IMR-90 (cell line): ENCODE data around the genes BEX3, TMSB15B, H2BW1 and PWWP3B.

GRCh38 chrX:102155162-102155709 lies 541 bp downstream of the BEX5 start:
- RRBS: 27% methylated on average over 4 of the region's 22 CpGs
CAGE:
- cytosol, long polyA plus RNA: no peak
- long polyA plus RNA: no peak
- nucleus, long polyA plus RNA: no peak

DNA sequence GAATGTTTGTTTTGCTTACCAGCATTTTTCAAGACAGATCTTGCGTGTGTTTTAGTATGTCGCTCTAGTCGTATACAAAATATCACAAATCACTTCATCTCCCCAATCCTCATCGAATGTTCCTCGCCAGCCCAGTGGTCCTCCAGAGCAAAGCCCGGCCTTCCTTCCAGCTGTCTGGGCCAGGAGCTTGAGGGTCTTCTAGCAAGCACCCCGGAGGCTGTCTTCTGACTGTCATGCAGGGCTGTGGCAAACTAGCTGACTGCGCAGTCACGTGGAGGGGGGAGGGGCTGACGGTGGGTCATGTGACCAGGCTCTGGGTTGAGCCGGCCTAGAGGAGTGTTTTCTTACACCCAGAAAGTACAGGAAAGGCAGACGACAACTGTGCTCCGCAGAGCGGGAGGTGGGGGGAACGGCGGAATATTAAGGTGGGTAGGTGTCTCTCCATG lies 8.4 kb downstream of the GPRASP1 start:
- RRBS: 12% methylated on average over 2 of the region's 16 CpGs
CAGE:
- cytosol, long polyA plus RNA: no peak
- long polyA plus RNA: no peak
- nucleus, long polyA plus RNA: no peak

DNA sequence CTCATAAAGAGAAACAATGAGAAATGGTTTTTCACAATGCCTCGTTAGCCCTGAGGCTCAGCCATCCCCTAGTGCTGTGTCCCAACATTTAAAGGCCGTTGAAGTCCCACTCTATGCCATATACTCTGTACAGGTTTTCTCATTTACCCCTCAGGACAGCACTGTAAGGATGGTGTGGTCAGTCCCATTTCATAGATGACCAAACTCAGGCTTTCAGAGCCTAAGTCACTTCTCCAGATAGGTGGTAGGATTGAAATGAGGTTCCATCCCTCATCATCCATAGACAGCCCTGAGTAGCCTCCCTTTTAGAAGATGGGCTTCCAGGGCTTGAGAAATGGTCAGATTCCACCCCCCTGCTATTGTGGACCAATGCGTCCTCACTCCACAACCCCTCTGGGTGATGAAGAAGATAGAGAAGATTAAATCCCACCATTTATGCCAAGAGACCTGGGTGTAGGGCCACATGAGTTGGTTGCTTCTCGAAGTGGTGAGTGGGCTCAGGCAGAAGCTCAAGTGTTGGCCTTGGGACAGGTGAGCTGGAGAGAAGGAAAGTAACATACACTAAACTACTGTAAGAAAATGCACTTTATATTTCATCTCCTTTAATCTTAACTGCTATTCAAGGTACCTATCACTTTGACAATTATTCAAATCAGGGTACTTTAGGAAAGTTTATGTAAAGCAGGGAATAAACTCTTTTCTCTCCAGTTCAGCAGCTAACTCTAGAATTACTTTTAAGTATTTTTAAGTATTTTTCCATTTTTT lies 30.8 kb upstream of the RAB40AL start:
- RRBS: no CpG with 5 or more reads among the region's 4 CpGs
CAGE:
- cytosol, long polyA plus RNA: no peak
- long polyA plus RNA: no peak
- nucleus, long polyA plus RNA: no peak

DNA sequence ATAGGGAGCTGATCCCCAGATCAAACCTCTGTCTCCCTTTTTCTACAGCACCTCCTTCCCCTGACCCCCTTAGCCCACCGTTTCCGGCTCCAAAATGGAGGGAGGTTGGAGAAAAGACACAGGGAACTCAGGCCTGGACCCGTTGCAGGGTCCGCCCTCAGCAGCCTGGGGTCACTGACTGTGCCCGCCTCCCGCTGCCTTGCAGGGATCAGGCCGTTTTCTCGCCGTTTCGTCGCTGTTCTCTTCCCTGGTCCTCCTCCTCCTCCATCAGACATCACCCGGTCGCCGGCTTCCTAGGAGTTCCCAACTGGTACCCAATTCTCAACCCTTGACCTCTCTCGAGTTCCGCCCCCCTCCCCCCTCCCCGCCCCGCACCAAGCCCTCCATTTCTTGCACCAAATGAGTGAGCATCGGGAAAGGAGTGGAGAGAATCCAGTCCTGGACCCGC lies 585 bp downstream of the TCEAL5 start:
- RRBS: no CpG with 5 or more reads among the region's 20 CpGs
CAGE:
- cytosol, long polyA plus RNA: no peak
- long polyA plus RNA: no peak
- nucleus, long polyA plus RNA: no peak

- RRBS: no CpG with 5 or more reads among the region's 40 CpGs
CAGE:
- cytosol, long polyA plus RNA: start-site peak on the plus strand at chrX:103376483-103376591, 2,868 and 4,417 reads in 2 replicates
- long polyA plus RNA: start-site peak on the plus strand at chrX:103376480-103376592, 2,853 and 3,159 reads in 2 replicates
- nucleus, long polyA plus RNA: start-site peak on the plus strand at chrX:103376492-103376592, 1,453 and 919 reads in 2 replicates
These were observed at the start of gene BEX3 for GRCh38 chrX:103375923-103376698. Gene BEX3 (plus strand): TSS chrX:103376538.

DNA sequence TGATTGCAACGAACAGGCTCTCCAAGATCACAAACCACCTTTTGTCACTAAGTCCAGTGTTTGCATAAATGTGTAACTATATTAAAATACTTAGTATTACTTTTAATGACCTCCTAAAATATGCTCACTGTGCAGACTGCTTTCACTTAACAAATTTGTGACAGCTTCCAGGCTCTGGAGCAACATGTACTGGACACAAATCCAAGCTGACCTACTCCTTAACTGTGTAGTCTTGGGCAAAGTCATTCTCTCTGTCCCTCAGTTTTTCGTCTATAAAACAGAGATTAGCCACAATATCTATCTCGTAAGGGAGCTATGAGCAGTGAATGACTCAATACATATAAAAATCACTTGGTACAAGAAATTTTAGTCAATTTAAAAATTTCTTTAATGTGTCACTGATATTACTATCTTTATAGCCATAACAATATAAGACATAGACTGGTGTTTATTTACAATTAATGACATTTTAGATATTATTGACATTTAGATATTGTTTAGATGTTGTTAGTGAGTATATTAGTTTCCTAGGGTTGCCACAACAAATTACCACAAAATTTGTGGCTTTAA lies 20.5 kb upstream of the RAB40A start:
- RRBS: no CpG with 5 or more reads among the region's 3 CpGs
CAGE:
- cytosol, long polyA plus RNA: no peak
- long polyA plus RNA: no peak
- nucleus, long polyA plus RNA: no peak

- RRBS: no CpG with 5 or more reads among the region's 5 CpGs
CAGE:
- cytosol, long polyA plus RNA: no peak
- long polyA plus RNA: no peak
- nucleus, long polyA plus RNA: no peak
These were observed 668 bp upstream of the TCEAL4 start for GRCh38 chrX:103584595-103585098.

DNA sequence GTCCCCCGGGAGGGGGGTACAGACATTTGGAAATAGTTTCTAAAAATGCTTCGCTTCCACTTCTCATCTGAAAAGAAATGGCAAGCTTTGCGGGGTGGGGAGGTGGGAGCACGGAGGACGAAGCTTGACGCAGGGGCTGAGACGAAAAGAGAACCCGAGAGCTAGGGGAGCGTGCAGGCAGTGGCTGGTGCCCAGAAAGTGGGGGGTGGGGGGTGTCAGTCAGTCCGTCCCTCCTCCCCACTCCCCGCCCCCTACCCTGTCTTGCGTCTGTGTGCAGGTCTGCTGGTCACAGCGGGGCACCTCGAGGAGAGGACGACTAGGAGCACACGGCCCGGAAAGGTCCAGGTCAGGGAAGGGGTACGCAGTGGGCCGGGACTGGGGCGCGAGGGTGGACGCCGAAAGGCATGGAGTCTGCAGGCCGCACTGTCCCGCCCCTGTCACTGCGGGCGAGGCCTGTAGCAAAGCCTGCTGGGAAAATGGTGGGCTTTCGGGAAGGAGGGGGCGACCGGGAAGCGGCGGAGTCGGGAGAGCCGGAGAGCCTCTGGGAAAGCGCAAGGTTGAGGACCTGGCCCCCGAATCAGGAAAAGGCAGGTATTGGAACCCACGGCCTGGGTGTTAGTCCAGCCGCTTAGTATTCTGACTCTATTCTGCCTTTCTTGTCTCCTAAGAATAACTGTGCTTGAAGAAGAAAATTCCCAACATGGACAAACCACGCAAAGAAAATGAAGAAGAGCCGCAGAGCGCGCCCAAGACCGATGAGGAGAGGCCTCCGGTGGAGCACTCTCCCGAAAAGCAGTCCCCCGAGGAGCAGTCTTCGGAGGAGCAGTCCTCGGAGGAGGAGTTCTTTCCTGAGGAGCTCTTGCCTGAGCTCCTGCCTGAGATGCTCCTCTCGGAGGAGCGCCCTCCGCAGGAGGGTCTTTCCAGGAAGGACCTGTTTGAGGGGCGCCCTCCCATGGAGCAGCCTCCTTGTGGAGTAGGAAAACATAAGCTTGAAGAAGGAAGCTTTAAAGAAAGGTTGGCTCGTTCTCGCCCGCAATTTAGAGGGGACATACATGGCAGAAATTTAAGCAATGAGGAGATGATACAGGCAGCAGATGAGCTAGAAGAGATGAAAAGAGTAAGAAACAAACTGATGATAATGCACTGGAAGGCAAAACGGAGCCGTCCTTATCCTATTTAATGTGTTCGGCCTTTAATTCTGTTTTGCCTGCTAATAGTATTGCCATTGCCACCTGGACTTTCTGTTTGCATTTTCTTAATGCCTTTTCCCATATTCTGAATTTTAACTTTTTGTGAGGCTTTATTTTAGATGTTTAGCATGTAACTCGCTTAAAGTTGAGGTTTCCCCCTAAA lies 918 bp downstream of the TCEAL1 start:
- RRBS: 27% methylated on average over 2 of the region's 59 CpGs
CAGE:
- cytosol, long polyA plus RNA: no peak
- long polyA plus RNA: start-site peak on the plus strand centred at position 288 of the sequence, 13 bp wide, 66 and 65 reads in 2 replicates; start-site peak on the plus strand centred at position 496 of the sequence, 66 bp wide, 90 and 106 reads in 2 replicates
- nucleus, long polyA plus RNA: start-site peak on the minus strand centred at position 395 of the sequence, 95 bp wide, 15 and 42 reads in 2 replicates

GRCh38 chrX:103962357-103962776 lies at the start of gene TMSB15B:
Gene TMSB15B (plus strand): TSS chrX:103962627.
- RRBS: 33% methylated on average over 3 of the region's 20 CpGs
CAGE:
- cytosol, long polyA plus RNA: no peak
- long polyA plus RNA: no peak
- nucleus, long polyA plus RNA: no peak

- RRBS: no CpG with 5 or more reads among the region's 17 CpGs
CAGE:
- cytosol, long polyA plus RNA: no peak
- long polyA plus RNA: no peak
- nucleus, long polyA plus RNA: no peak
These were observed at the start of gene H2BW1 for GRCh38 chrX:104013657-104014103. Gene H2BW1 (minus strand): TSS chrX:104013708.

DNA sequence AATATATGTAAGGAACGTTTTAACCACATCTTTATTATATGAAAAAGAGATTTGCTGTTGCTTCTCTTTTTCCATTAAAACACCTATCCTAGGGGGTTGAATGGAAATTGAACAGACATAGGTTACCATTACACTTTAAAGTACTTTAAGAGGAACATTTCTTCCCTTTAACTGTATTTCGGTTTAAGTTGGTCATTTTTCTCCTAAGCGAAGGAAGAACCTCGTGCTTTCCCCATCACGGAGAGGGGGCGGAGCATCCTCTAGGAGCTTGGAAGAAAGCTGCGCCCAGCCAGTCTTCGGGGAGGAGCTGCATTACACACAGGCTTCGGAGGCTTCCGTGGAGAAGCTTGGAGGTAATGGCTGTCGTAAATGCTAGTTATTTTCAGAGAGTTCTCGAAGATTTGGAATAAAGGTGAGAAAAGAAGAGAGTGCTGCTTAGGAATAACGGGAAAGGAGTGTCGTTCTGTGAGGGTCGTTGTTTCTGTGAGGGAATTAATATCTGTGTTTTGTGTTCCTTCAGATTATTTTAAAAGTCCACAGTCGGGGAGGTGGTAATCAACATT lies at the start of gene PWWP3B:
TSS of gene PWWP3B (plus strand) at position 292 of the 563 bp plus-strand sequence.
- RRBS: no CpG with 5 or more reads among the region's 16 CpGs
CAGE:
- cytosol, long polyA plus RNA: no peak
- long polyA plus RNA: no peak
- nucleus, long polyA plus RNA: no peak

GRCh38 chrX:106170808-106171426 lies 2.8 kb downstream of the PWWP3B start:
- RRBS: no CpG with 5 or more reads among the region's 4 CpGs
CAGE:
- cytosol, long polyA plus RNA: no peak
- long polyA plus RNA: no peak
- nucleus, long polyA plus RNA: no peak

GRCh38 chrX:106177803-106178321 lies 9.8 kb downstream of the PWWP3B start:
- RRBS: no CpG with 5 or more reads among the region's 6 CpGs
CAGE:
- cytosol, long polyA plus RNA: no peak
- long polyA plus RNA: no peak
- nucleus, long polyA plus RNA: no peak

GRCh38 chrX:106484262-106484658 lies 127.5 kb upstream of the RADX start:
- RRBS: no CpG with 5 or more reads among the region's 5 CpGs
CAGE:
- cytosol, long polyA plus RNA: no peak
- long polyA plus RNA: no peak
- nucleus, long polyA plus RNA: no peak

DNA sequence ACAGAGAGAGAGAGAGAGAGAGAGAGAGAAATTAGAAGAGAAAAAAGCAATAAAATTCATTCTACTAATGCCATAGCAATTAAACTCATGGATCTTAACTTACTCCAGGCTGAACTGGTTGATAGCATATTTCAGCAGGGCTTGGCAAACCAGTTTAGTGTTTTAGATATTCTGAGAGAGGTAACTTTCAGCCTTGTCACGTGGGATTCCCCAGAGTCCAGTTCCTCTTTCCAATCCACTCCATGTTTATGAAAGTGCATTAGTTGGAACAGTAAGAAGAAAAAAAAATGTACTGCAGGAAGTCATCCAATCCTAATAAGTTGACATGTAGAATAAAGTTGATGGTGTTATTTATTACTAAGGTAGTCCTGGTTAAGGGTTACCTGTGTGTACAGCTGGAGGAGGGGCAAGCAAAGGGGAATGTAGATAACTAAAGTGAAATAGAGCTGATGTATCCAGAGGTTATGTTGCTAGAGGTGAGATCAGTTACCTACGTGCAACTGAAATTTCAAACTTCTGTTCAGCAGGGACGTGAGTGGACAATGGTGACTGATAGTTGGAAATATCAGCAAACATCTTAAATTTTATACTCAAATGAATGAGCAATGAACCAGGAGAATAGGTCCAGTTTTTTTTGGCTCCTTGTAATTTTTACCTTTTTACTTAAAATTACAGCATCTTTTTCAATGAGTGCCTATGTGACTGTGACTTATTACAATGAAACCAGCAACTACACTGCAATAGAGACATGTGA lies 32.9 kb upstream of the RNF128 start:
- RRBS: no CpG with 5 or more reads among the region's 3 CpGs
CAGE:
- cytosol, long polyA plus RNA: no peak
- long polyA plus RNA: no peak
- nucleus, long polyA plus RNA: no peak

DNA sequence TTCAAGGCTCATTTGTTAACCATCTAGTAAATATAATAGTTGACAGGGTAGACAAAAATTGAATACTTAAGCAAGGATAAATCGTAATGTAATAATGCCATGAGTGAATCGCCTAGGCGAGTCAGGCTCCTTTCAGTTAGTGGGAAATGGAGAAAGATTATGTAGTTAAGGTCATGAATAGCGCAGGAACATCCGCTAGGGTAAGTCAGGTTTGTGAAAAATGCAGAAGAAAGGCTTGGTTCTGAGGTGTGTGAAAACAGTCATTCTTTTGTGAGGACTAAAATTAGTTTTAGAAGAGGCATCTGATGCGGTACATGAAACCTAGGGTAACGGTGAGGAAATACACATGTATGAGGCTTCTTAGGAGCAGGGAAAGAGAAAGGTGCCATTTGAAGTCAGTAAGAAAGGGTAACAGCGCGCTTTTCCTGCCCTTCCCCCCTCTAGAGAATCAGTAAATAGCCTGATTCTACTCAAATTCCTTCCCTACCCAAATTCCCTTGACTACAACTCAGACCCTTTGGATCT lies 609 bp upstream of the RNF128 start:
- RRBS: no CpG with 5 or more reads among the region's 9 CpGs
CAGE:
- cytosol, long polyA plus RNA: no peak
- long polyA plus RNA: no peak
- nucleus, long polyA plus RNA: no peak

DNA sequence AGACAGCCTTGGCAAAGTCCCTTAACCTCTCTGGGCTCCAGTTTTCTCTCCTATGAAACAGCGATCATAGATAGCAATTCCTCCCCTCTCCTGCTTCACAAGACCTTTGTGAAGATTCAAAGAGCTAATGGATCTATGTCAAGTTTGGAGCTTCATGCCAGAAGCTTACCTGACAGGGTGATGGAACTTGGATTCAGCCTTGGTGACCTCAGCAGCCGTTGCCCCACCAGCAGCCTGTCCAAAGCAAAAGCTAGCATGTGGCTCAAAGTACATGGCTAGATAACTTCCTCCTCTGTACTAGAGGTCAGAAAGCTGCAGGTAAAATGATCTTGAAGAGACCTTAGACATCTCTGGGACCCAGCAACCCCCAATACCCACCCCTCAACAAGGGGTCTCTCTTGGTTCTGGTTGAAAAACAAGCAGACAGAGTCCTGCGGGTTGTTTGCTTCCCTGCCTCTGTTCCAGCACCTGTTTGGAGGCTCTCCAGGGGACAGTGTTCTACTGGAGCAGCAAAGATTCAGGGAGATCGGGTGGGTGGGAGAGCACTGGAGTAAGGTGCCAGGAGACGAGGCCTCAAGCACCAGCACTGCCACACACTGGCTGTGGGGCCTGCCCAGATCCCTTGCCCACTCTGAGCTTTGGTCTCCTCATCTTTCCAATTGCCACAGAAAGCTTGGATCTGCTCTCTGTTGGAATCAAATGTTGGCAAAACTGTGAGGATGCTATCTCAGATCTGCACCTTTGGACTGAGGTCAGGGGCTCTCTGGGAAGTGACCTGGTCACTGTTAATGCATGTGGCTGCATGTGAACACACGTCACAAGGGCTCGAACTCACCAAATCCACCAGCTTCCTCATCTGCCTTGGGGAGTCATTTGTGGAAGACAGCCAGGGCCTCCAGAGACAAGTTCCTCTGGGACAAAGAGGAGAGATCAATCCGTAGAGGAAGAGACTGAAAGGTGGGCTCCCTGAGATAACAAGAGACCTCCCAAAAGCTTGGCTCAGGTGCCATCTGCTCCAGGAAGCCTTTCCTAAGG lies 1.5 kb downstream of the RIPPLY1 start:
- RRBS: no CpG with 5 or more reads among the region's 8 CpGs
CAGE:
- cytosol, long polyA plus RNA: no peak
- long polyA plus RNA: no peak
- nucleus, long polyA plus RNA: no peak

DNA sequence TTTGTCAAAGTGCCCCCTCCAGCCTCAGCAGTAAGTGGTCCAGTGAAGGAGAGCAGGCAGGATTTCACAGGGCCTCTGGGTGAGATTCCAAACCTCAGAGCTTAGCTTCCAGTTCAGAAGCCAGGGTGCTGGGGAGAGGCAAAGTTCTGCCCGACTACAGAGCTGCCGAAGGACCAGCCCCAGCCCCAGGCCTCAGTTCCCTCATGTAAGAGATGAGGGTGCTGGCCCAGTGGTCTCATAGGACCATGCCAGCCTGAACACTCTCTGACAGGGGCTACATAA lies 746 bp upstream of the RIPPLY1 start:
- RRBS: no CpG with 5 or more reads among the region's 2 CpGs
CAGE:
- cytosol, long polyA plus RNA: no peak
- long polyA plus RNA: no peak
- nucleus, long polyA plus RNA: no peak

DNA sequence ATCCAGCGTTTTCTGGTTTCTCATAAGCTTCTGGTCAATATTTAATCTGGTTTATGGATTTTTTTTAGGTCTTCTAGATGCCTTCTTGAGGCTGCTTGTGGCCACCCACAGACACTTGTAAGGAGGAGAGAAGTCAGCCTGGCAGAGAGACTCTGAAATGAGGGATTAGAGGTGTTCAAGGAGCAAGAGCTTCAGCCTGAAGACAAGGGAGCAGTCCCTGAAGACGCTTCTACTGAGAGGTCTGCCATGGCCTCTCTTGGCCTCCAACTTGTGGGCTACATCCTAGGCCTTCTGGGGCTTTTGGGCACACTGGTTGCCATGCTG lies 7.7 kb downstream of the CLDN2 start:
- RRBS: no CpG with 5 or more reads among the region's 2 CpGs
CAGE:
- cytosol, long polyA plus RNA: no peak
- long polyA plus RNA: no peak
- nucleus, long polyA plus RNA: no peak

DNA sequence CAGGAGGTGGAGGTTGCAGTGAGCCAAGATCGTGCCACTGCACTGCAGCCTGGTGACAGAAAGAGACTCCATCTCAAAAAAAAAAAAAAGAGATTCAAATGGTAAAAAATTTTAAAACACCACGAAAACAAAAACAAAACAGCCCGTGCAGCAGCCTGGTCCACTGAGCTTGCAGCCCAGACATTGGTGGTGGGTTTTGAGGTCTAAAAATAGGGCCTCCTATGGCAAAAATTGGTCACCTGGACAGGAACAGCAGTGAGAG lies 44.4 kb downstream of the PRPS1 start:
- RRBS: no CpG with 5 or more reads among the region's 3 CpGs
CAGE:
- cytosol, long polyA plus RNA: no peak
- long polyA plus RNA: no peak
- nucleus, long polyA plus RNA: no peak